Stomach (tissue), 7 donors: ENCODE data around the genes ZNF511 and CALY.

DNA sequence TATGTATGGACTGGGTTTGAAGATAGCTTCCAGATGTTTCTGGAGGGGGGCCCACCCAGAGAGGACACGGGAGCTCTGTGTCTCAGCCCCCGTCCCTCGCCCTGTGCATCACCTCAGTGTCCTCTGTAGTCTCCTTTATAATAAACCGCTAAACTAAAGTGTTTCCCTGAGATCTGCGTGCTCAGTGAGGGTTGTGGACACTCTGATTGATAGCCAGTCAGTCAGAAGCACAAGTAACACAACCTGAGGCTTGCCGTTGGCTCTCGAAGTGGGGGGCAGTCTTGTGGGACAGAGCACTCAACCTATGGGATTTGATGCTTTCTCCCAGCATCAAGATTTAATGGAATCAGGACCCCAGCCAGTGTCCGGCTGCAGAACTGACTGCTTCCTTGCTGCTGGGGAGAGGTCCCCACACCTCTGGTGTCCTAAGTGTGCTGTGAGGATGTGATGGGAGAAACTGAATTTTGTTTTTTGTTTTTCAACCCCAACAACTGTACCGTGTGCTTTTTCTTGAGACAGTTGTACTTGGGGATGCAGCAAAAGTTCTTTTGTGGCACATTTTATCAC, 10.2 kb downstream of the PPP2R2D start:
- PRO-cap = no peak
- RAMPAGE, long total RNA, 5 experiments = no peak in any of the 5 experiments
- RRBS = no CpG with 5 or more reads among the region's 9 CpGs

DNA sequence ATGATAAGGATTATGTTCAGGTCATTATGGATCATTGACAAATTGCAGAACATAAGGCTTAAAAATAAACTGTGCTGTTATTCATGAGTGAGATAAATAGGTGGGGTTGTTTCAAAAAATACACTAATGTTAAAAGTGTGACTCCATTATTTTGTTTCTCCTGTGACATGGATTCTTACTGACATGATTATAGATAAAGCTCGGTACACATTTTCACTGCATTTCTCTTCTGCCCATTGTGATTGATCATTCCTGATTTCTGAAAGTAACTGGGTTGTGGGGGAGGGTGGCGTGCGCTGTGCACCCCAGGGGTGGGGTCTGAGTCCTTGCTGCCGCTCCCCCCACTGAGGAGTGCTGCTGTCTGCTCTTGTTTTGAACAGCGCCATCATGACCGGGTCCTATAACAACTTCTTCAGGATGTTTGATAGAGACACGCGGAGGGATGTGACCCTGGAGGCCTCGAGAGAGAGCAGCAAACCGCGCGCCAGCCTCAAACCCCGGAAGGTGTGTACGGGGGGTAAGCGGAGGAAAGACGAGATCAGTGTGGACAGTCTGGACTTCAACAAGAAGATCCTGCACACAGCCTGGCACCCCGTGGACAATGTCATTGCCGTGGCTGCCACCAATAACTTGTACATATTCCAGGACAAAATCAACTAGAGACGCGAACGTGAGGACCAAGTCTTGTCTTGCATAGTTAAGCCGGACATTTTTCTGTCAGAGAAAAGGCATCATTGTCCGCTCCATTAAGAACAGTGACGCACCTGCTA, 26.2 kb downstream of the BNIP3 start:
- PRO-cap = no peak
- RAMPAGE, long total RNA, 5 experiments = start-site peak on the plus strand in 2 of 5 experiments, centred at position 354 of the sequence, 26 to 42 reads per replicate
- RRBS = 97% methylated on average over 6 of the region's 24 CpGs

GRCh38 chr10:131972648-131973337, 8.9 kb downstream of the BNIP3 start:
- PRO-cap = no peak
- RAMPAGE, long total RNA, 5 experiments = no peak in any of the 5 experiments
- RRBS = no CpG with 5 or more reads among the region's 18 CpGs

DNA sequence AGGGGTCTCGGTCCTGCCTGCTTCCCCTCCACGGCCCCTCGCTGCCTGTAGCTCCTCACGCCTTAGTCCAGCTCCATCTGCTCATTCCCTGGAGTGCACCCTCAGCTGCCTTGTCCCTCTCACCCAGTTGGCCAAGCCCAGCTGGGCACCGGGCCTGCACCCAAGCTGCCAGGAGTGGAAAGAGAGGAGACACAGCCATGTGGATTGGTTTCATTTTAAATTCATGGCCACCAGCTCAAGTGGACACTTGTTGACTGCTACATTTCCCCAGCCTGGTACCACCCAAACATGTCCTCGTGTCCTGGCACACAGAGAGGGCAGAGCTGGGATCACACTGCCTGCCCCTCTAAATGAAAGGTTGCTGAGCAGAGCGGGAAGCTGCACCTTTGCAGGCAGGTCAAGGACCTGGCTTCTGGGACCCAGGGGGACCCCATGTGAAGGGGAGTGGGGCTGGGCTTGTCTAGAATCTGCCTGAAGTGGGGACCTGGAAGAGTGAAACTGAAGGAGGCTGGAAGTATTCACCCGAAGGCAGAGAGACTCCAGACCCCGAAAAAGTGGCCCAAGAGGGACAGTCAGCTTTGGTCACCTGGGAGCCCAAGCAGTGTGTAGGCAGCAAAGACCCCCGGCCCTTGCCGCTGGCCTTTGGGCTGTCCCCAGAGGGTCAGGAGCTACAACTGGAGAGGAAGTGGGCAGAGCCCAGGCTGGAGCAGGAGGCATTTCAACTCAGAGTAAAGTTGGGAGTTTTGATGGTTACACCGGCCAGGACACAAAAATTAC, 15.0 kb upstream of the BNIP3 start:
- PRO-cap = no peak
- RAMPAGE, long total RNA, 5 experiments = no peak in any of the 5 experiments
- RRBS = 71% methylated on average over 1 of the region's 12 CpGs

DNA sequence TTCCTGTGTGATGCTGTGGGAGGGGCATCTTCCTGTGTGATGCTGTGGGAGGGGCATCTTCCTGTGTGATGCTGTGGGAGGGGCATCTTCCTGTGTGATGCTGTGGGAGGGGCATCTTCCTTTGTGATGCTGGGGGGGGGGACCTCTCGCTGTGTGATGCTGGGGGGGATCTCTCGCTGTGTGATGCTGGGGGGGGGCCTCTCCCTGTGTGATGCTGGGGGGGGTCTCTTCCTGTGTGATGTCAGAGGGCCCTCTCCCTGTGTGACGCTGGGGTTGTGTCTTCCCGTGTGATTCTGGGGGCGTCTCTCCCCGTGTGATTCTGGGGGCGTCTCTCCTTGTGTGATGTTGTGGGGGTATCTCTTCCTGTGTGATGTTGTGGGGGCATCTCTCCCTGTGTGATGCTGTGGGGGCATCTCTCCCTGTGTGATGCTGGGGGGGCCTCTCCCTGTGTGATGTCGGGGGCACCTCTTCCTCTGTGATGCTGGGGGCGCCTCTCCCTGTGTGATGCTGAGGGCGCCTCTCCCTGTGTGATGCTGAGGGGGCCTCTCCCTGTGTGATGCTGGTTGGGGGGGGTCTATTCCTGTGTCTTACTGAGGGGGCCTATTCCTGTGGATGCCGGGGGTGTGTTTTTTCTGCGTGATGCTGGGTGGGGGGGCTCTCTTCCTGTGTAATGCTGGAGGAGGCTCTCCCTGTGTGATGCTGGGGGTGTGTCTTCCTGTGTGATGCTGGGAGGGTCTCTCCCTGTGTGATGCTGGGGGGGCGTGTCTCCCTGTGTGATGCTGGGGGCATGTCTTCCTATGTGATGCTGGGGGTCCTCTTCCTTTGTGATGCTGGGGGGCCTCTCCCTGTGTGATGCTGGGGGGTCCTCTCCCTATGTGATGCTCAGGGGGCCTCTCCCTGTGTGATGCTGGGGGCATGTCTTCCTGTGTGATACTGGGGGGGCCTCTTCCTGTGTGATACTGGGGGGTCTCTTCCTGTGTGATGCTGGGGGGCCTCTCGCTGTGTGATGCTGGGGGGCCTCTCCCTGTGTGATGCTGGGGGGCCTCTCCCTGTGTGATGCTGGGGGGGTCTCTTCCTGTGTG, 27.6 kb upstream of the DPYSL4 start:
- PRO-cap = no peak
- RAMPAGE, long total RNA, 5 experiments = no peak in any of the 5 experiments
- RRBS = no CpG with 5 or more reads among the region's 14 CpGs

DNA sequence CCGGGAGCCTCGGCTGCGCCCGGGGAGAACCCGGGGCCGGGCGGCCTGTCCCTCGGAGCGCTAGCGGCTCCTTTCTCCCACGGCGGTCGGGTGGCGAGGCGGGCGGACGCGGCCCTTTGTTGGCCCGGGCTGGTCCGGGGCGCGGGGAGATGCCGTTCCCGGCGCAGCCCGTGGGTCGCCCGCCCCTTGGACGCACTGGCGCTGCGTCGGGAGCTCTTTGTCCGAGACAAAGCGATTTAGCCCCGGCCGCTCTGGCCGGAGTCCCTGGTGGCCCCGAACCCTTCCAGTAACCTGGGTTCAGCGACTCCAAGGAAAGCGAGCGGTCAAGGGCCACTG, 624 bp downstream of the DPYSL4 start:
- PRO-cap = no peak
- RAMPAGE, long total RNA, 5 experiments = no peak in any of the 5 experiments
- RRBS = 11% methylated on average over 24 of the region's 41 CpGs

- PRO-cap = no peak
- RAMPAGE, long total RNA, 5 experiments = no peak in any of the 5 experiments
- RRBS = no CpG with 5 or more reads among the region's 15 CpGs
These were observed 52.2 kb downstream of the STK32C start for GRCh38 chr10:132255522-132255979.

DNA sequence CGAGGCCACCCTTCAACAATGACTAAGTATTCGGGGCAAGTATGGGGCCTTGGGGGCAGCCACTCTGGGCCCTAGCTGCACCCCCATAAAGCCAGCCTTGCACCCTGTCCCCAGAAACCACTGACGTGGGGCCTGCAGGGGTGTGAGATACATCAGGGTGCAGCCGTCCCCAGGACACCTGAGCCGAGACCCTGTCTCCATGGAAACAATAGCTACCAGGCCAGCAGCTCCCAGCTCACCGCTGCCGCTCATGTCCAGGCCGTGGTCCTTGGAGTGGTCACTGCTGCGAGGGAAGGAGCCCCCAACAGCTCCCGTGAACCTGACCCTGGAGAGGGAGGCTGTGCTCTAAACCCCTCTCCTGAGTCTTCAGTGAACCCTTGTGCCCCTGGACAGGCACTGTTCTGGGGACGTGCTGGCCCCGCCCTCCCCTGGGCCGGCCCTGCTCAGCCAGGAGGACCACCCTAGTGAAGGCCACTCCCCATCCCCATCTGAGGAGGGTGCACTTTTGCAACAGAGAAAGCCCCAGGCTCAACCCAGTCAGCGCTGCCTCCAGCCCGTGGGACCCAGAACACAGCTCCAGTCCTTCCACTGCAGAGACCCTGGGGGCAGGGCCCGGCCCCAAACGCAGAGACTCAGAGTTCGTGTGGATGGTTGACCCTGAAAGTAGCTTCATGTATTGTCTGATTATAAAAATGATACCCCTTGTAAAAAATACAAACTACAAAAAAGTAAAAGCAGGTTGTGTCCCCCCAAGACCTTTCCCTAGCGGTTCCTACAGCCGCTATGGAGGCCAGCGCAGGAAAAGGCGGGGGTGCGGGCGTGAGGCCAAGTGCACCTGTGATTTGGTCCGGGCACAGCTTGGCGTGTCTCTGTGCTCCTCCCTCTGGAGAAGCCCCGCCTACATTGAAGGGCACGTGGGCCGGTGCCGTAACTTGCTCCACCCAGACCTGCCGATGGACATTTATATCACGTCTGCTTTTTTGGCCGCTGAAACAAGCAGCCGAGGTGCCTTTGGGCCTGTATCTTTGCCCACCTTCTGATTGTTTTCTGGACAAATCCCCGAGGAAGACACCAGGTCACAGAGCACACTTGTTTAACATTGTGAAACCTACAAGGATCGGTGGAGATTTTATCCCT, 19.3 kb upstream of the INPP5A start:
- PRO-cap = unidirectional peak, plus-strand start at position 944 of the sequence; unidirectional peak, plus-strand start at position 990 of the sequence
- RAMPAGE, long total RNA, 5 experiments = no peak in any of the 5 experiments
- RRBS = 11% methylated on average over 2 of the region's 36 CpGs

GRCh38 chr10:132542120-132542561, 4.6 kb downstream of the INPP5A start:
- PRO-cap = no peak
- RAMPAGE, long total RNA, 5 experiments = no peak in any of the 5 experiments
- RRBS = no CpG with 5 or more reads among the region's 13 CpGs

DNA sequence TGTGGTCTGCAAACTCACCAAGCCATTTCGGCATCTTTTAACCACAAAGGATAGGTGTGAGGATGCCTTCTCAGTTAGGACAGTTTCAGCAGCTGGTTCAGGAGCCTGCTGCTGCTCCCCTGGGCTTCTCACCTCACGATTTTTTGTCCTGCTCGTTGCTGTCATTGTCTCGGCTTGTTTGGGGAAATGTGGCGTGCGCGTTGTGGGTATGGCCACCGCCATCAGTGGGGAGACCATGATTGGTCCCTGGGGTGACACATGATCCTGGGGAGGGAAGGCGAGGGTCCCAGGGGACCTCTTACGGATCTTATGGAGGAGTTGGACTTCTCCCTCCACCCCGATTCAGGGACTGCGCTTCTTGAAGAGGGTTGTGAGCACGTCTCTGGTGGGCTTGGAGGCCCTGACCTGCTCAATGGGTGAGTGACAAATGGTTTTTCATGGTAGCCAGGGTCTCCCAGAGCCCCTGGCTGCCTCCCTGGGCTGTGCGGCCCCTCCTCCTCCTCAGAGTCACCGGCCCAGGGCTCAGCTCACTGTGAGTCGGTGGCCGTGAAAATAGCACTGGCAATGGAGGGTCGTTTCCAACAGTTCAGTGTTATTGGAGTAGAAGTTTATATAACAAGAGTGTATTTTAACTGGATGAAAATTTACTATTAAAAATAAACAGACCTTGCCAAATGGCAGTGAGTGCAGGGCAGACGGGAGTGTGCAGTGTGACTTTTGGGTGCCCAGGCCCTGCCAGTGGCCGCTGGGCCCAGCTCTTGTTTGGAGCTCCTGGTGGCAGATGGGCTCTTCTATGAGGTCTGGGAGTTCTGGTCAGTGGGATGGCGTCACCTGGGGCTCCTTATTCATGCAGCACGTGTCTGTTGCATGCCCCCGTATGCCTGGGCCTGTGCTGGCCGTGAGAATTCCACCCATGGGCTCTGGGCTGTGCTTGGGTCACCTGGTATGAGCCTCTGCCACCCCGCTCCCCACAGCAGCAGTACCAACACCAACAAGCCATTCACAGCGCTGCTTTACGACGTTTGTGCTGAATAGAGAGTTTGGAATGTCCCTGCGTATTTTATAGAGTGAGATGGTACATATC, 26.8 kb downstream of the INPP5A start:
- PRO-cap = no peak
- RAMPAGE, long total RNA, 5 experiments = no peak in any of the 5 experiments
- RRBS = no CpG with 5 or more reads among the region's 29 CpGs

DNA sequence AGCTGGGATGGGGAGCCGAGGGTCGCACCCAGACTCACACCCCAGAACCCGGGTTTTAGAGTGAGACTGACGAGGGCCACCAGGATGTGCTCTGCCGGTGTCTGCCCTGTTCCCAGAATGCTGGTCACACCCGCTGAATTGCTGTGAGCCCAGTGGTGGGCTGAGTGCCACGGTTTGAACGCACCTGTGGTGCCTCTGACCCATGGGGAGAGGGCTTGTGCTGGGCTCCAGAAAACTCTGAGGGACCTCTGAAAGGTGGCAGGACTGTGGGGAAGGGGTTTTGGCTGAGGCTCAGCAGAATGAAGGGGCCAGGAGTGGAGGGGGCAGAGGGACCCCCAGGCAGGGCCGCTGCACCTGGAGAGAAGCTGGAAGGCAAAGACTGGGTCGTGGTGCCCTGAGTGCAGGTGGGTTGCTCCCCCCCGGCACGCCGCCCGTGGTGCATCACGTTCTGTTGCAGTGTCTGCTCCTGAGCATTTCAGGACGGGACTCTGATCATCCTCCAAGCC, 39.3 kb downstream of the INPP5A start:
- PRO-cap = no peak
- RAMPAGE, long total RNA, 5 experiments = no peak in any of the 5 experiments
- RRBS = 78% methylated on average over 3 of the region's 16 CpGs

- PRO-cap = no peak
- RAMPAGE, long total RNA, 5 experiments = no peak in any of the 5 experiments
- RRBS = no CpG with 5 or more reads among the region's 5 CpGs
These were observed 80.9 kb downstream of the INPP5A start for GRCh38 chr10:132618450-132618867.

DNA sequence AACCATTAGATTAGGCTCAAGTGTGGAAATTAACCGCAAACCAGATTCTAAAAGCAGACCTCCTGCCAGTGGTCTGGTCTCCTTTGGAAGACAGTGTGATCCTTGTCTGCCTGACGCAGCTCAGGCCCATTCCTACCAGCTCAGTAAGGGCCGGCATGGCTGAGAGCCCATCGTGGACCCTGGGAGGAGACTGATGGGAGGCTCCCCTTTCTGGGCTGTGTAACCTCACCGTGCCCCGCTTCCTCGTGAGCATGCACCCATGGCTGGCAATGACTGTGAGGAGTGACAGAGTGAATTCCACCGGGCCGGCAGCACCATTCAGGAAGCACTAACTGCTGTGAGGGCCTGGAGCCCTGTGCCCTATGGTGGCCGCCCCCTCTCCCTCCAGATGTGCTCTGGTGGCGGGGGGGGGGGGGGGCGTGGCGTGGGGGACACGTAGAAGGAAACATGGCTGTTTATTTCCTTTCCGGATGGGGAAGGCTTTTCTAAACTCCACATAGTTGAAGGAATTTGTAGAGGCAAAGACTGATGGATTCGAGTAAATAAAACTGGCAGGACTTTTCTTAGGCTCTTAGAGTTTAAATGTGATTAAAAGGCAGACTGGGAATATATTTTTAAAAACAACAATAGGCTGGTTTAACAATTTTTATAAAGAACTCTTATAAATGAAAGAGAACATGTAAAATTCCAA, 90.6 kb downstream of the INPP5A start:
- PRO-cap = bidirectional peak, plus-strand start at position 288 of the sequence, minus-strand start at position 271 of the sequence
- RAMPAGE, long total RNA, 5 experiments = no peak in any of the 5 experiments
- RRBS = no CpG with 5 or more reads among the region's 16 CpGs

DNA sequence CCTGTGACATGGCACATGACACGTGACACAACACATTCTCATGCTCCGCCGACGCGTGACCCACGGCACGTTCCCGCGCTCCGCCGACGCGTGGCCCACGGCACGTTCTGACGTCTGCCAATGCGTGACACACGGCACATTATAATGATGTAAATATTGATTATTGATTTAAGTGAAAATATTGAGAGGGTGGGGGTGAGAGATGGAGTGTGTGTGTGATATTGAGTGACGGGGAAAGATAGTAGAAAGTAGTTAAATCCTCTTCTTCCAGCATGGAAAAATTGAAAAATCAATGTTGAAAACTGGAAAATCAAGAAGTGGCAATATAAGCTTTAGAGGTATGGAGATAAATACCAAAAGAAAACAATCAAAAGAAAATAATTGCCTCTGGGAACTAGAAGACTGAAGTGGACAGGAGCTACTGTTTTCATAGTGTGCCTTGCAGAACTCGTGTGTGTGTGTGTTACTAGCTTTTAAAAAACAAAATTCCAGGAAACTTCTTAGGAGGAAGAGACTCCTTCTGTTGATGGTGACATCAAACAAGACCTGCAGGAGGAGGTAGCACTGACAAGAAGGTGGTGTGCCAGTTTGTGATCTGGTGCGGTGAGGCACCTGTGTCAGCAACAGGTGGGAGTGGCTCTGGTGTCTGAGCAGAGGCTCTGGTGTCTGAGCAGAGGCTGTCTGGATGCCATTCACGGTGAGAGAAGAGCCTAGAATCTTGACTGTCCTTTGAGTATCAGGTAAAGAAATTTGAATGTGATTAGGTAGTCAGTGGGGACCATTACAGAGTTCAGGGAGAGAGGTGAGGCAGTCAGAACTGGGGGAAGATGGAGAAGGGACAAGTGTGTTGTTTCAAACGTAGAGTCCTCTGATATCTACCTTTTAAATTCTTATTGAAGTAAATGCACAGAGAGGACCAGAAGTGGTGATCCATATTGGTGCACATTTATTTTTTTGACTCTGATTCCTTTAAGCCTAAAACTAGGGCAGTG, 122.7 kb downstream of the INPP5A start:
- PRO-cap = no peak
- RAMPAGE, long total RNA, 5 experiments = start-site peak on the plus strand in 1 of 5 experiments, centred at position 705 of the sequence, 17 reads per replicate
- RRBS = no CpG with 5 or more reads among the region's 23 CpGs

DNA sequence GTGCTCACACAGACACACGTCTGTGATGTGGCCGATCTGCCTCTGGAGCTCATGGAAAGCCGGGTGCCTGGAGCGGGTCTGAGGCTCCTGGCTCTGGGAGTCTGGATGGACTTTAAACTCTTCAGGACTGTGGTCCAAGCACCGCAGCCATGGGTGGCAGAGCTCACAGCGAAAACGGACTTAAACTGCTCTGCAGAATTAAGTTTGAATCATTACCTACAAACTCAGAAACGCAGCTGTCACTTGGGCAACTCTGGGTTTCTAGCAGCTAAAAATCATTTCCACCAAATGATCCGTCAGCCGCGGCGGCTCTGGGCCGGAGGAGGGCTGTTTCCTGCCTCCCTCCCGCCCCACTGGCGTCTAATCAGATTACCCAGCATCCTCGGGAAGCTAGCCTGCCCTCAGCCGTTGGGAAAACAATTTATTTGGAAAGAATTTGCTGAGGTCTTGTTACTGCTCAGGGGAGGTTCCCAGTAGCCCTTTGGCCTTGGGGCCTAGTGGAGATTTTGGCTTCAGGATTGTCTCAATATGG, 65.1 kb upstream of the ADGRA1 start:
- PRO-cap = no peak
- RAMPAGE, long total RNA, 5 experiments = no peak in any of the 5 experiments
- RRBS = 31% methylated on average over 2 of the region's 17 CpGs

DNA sequence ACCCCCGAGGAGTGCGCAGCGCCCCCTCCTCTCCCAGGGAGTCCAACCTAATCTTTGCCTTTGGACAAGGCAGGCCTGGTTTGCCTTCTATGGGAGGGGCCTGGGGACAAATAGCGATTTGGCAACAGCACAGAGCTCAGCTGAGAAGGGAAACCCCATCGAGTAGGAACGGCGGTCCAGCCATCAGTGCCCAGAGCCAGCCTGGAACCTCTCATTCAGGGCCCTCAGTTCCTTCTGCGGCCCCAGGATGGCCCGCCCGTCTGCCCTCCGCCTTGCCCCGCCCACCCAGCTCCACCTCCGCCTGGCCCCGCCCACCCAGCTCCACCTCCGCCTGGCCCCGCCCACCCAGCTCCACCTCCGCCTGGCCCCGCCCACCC, 32.5 kb upstream of the KNDC1 start:
- PRO-cap = no peak
- RAMPAGE, long total RNA, 5 experiments = no peak in any of the 5 experiments
- RRBS = no CpG with 5 or more reads among the region's 18 CpGs

DNA sequence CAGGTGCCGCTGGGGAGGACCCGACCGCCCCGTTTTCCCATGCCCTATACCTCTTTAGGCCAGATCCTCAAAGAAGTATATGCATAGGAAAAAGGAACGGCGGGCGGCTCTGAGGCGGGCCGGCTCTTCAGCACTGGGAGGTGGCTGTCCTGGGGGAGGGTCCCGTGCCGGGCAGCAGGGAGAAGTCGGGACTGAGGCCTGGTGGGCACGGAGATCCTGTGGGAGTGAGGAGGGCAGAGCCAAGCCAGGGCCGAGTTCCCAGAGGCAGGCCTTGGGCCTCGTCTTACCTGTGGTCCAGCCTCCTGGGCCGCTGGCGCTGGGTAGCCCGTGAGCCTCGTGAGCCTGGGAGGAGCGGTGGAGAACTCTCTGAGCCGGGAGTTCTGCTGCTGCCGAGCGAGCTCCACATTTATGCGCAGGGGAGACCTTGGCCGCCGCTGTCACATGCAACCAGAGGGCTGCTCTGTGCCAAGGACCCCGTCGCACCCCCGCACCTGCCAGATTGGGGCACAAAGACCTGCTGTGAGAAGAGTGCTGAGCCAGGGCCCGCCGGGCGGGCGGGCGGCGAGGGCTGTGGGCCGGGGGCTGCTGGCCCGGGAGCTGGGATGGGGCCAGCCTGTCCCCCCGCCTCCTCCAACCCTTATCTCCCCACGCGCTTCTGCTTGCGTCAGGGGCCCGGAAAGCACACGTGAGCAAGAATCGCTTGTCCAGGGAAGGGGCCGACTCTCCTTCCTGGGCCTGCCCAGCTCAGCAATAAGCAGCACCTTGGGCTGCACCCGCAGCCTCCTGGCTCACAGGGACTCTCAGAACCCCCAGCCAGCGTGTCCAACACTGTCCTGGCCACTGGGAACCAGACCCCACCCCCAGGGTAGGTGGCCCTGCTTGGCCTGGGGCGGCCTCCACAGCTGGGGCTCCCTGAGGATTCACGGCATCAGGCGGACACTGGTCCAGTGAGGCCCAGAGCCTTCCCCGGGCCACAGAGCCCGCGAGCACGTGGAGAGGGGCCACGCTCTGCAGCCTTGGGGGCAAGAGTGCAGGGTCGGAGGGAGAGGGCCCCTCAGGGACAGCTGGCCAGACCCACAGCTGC, 10.2 kb downstream of the VENTX start:
- PRO-cap = no peak
- RAMPAGE, long total RNA, 5 experiments = no peak in any of the 5 experiments
- RRBS = 65% methylated on average over 9 of the region's 56 CpGs

DNA sequence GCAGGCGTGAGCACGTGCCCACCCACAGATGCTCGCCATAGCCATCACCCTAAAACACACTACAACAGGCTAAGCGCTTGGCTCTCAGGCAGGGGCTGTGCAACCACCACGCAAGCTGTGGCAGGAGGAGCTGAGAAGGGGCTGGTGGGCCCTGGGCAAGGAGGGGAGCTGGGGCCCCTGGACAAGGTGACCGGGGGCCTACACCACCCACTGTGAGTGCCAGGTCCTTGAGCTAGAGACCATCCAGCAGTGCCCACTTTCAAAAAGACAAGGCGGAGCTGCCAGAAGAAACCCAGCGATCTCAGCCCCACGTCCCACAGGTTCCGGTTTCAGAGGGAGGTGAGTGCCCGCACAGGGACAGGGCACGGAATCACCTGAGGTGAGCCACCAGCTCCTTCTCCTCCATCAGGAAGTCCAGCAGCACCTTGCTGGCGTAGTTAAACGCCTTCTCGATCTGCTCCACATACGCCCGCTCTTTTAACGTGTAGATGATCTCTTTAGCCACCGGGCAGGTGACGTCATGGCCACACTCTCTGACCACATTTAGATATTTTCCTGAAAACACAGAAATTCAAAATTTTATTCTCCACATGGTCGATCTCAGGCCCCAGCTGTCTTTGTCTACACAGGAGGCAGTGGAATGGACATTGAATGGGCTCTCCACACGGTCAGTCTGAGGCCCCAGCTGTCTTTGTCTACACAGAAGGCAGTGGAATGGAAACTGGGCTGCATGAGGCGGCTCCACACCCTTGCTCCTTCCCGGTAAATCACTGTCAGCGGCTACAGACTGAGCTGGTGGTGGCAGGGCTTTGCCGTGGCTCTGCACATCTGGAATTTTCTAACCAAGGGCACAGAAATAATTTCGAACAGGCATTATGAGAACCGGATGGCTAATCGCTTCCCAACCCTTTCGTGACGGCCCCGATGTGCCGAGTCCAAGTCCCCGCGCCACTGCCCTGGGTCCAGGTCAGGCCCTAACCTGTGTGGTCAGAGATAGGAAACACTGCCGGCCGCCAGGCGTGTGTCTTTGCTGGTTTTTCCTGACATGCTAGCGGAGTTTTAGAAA, 12.1 kb upstream of the ADAM8 start:
- PRO-cap = no peak
- RAMPAGE, long total RNA, 5 experiments = start-site peak on the minus strand in 3 of 5 experiments, centred at positions 150 to 503 of the sequence, 16 to 25 reads per replicate
- RRBS = 92% methylated on average over 9 of the region's 39 CpGs

DNA sequence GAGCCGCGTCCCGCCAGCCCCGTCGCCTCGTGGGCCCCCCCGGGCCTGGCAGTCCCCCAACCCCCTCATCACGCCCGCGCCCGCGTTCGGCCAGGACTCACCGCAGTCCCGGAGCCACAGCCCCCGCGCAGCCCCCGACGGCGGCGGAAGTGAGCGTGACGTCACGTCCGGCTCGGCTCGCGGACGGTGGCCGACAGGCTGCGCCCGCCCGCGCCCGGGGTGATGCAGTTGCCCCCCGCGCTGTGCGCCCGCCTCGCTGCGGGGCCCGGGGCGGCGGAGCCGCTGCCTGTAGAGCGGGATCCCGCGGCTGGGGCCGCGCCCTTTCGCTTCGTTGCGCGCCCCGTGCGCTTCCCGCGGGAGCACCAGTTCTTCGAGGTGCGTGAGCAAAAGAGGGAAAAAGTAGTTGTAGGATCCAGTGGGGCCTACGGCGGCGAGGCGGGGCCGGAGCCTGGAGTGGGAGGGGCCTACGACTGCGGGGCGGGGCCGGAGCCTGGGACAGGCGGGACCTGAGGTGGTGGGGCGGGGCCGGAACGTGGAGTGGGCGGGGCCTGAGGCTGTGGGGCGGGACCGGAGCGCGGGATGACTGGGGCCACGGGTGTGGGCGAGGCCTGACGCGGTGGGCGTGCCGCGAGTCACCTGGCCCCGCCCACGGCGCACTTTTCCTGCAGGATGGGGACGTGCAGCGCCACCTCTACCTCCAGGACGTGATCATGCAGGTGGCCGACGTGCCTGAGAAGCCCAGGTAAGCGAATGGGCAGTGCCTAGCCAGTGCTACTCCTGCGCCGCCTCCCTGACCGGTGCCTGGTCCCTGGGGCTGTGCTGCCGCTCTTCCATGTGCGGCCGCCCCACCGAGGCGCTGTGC, at the start of gene ZNF511:
Gene ZNF511 (plus strand): TSS at position 193 of the 862 bp plus-strand sequence.
- PRO-cap = bidirectional peak, plus-strand start at position 211 of the sequence, minus-strand start at position 151 of the sequence; bidirectional peak, plus-strand start at position 694 of the sequence, minus-strand start at position 426 of the sequence
- RAMPAGE, long total RNA, 5 experiments = start-site peak on the plus strand in 4 of 5 experiments, centred at positions 281 to 673 of the sequence, 8 to 18 reads per replicate; start-site peak on the minus strand in 4 of 5 experiments, centred at positions 127 to 141 of the sequence, 44 to 212 reads per replicate
- RRBS = 2% methylated on average over 53 of the region's 102 CpGs

- PRO-cap = no peak
- RAMPAGE, long total RNA, 5 experiments = start-site peak on the minus strand in 1 of 5 experiments, at chr10:133336878-133336898 at its widest, 27 to 28 reads per replicate
- RRBS = 8% methylated on average over 8 of the region's 54 CpGs
These were observed at the start of gene CALY for GRCh38 chr10:133336668-133337432. CALY (minus strand) TSS chr10:133336896.